ENCODE measurements around a stretch of chr16.

DNA sequence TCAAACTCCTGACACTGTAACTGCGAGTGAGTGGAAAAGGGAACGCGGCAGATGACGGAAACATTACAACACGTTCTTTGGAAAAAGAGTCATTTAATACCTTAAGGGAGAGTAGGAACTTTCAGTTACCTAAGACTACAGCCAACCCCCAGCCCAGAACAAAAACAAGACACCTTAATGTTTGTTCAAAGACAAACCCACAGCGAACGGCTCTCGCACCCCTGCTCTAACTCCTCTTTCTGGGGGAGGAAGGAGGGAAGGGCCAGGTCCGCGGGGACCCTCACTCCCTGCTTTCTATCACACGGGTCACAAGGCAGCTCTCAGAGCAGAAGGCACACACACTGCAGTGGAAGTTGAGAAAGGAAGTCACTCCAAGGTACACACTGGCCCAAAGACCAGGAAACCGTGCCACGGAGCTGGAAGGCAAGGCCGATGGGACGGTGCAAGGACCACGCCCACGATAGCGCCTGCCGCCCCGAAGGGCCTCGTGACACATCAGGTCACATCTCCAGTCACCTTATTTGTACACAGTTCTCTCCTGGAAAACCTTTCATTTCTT is 9.9 kb downstream of the LITAFD start:
- PRO-cap = no peak

DNA sequence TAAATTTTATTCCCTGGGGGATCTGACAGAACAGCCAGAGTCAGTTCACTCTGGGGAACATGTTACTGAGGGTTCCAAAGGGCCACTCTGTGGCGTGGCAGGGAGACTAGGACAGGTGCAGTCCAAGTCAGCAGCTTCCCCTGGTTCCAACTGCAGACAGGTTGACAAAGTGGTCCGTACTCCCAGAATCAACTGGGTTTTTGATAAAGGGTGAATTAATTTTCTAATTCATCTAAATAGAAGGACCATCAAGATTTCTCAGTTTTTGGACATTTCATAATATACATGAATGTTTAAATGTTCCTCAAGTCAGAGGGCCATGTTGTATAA is 40.3 kb downstream of the LITAFD start:
- PRO-cap = no peak

DNA sequence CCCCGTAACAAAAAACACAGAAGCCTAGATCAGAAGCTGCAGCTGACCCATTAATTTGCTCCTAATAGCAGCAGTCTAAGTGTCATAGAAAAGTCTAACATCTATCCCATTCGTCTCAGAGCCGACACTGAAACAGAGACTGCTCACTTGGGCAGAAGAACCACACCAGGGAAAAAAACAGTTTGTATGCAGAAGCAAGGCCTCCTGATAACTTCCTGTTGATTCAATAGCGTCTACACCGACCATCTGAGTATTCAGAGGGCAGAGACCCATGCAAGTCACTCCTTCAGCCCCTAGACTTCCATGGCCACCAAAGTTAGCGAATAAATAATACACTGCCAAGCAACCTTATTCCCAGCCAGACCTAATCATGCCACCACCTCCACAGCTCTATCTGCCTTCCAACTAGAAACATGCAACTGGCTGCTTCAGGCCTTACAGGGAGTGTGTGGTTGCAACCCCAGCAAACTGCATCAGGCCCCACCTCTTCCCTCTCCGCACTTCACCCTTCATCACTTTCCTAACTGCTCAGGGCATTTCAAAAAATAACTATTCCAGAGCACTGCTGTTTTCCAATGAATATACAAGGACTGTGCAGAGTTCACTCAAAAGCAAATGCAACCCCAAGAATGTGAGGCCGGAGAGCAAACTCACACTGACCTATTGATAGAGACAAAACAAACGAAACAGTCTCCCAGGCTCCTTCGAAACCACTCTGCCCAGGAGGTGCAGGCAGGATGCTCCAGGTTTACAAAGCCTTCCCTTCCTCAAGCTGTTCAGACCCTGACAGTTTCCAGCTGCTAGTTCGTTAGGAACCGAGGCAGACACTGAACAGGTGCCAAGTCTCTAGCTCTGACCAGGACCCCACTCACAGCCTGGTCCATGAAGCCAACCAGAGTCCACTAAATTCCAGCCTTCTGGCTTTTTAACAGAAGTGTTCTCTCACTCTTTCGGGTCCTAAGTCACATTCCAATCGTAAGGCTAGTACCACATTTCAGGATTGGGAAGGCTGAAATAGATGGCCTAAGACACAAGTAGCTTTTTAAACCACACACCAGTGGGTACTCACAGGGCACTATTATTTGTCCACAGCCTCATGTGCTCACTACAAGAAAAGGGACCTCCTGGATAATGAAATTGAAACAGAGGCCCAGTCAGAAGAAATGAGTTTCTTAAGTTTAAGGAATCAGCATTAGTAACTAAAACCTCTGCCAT is 3.5 kb downstream of the USP7 start:
- PRO-cap = no peak

GRCh38 chr16:8989597-8989827 is 25.8 kb upstream of the USP7 start:
- PRO-cap = no peak

- PRO-cap = no peak
Observed at GRCh38 chr16:9051194-9051882, 40.1 kb upstream of the HAPSTR1 start.

- PRO-cap = no peak
Observed at GRCh38 chr16:9101953-9102700, 10.7 kb downstream of the HAPSTR1 start.

DNA sequence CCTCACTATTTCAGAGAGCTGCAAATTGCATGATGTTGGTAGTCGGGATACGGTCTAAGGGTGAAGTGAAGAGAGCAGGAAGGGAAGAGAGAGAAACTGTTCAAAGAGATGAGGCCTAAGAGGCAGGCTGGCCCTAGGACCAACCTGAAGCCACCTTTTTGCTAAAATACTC is 23.0 kb downstream of the HAPSTR1 start:
- PRO-cap = no peak

DNA sequence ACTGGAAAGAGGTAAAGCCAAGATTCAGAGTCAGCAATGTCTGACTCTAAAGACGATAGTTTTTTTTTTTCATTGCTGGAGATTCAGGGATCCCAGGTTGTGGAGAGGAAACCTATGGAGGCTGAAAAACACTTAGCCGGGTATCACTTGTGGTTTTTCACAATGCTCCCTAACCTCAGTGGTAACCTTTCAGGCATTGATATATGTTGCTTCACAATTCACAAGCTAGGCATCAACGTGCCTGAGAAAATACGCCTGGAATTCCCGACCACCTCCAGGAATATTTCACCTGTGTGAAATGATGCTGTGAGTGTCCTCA is 455.9 kb downstream of the GRIN2A start:
- PRO-cap = no peak

DNA sequence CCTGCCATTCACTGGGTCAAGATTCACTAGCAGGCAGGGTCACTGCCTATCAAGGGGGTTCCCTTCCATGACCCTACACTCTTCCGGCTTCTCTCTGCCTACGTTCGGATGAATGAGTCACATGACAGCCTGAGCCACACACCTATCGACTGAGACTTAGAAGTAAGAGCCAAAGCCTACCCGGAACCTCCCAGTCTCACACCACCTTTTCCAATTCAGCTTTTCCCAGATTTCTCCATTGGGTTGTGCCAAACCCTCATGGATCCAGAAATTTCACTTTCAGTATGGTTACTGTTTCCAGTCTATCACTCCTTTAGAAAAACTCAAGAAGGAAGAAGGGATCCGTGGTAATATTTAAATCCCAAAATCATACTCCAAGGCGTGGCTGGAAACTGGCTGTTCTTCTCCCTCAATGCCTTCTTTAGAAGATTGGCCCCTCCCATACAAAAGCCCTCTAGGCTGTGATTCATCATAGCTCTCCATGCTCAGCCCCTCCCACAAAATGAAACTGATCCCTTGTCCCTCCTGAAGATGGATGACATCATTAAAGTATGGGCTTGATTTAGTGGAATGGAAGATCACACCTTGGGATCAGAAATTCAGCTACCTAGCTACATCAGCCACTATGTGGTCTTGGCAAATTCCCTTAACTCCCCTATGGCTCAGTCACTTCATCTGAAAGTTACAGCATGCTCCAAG is 4.3 kb downstream of the GRIN2A start:
- PRO-cap = no peak

- PRO-cap = no peak
Observed at GRCh38 chr16:10275526-10275984, 93.3 kb upstream of the GRIN2A start.

GRCh38 chr16:10386694-10387692 is 1.1 kb downstream of the ATF7IP2 start:
- PRO-cap = no peak

DNA sequence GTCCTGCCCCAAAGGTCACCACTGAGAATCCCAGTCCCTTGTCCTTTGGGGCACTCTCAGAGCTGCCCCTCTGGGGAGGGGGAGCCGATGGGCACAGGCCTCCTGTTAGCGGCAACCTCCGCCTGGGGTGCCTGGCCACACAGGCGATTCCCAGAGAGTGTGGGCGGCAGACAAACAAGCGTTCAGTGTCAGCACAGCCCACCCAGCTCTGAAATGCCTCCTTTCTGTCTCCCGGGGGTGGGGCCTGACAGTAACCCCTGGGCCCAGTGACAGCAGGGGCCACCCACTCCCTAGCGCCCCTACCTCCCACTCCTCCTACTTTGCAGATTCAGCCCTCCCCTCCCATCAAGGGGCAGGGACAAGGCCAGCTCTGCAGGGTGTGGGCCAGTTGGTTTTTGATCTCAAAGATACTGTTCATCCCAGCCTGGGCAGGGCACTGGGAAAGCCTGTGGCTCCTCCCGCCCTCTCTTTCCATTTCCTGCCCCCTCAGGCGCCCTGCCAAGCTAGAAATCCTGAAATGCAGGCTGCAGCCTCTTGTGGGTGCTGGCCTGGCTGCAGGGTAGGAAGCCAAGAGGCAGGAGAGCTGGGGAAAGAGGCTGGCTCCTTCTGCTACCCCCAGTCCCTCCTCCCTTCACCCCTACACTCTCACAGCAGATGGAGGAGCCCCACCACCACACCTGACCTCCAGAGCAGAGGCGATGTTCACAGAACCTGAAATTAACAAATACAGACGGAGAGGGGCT is 36.7 kb upstream of the EMP2 start:
- PRO-cap = bidirectional peak, plus-strand start at position 537 of the sequence, minus-strand start at position 400 of the sequence

- PRO-cap = no peak
Observed at GRCh38 chr16:10618729-10619268, 38.4 kb upstream of the EMP2 start.

DNA sequence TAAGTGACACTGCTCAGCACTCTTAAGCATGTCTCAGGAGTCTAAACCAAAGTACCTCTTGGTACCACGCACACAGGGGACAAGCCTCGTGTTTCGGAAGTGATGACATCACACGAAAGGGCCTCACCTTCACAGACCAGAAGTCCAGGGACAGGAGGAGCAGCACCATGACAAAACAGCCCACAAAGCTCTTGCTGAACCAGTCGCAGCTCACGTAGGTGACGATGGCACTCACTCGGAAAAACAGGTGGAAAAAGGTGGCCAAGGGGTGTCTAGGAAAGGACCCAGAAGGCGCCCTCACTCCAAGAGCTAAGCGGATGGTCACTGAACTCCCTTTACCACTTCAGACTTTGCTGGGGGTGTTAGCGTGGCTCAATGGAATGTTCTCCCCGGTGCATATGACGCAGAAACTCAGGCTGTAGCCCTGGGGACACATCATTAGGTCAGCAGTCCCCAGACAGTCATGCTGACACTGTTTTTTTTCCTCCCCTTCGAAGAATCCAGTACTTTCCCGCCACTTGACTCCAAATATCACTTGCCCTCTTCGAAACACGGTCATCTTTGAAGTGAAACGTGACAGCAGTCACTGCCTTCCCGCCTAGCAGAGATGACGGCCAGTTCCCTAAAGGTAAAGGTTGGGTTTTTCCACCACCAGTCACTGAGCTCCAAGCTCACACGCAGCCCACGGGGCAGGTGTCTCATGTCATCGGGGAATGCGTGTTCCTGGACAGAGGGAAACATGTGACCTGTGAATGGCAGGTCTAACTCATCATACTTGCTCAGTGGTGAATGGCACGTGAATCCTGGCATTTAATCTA is 31.4 kb downstream of the NUBP1 start:
- PRO-cap = no peak

DNA sequence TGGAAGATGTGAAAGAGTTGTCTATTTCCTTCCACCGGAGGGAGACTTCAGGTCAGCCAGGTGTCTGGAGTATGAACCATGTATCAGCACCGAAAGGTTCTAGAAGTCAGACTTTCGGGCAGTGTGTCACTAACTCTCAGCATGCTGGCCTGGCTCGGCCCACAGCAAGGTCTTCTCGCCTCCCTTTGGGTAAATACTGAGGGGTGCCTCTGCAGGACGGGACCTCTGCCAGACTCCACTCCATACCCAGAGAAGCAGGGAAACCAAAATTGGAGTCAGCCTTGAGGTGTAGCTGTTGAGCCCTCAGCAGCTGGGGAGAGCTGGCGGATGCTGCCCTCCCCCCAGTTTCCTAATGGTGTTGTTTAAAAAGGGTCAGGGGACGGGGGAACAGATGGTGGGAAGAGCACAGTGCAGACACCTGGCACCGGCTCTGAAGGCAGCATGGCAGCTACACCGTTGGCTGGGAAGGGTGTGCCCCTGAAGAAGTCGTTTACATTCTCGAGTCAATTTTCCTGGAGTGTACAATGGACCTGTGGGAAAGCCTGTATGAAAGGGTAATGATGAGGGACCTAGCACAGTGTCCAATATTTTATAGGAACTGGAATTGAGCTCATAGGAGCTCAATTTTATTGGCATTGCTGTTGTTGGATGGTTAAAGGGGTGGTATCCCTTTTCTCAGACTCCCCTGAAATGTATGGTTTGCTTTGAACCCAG is 679 bp downstream of the CIITA start:
- PRO-cap = no peak

- PRO-cap = bidirectional peak, plus-strand start at chr16:10879492, minus-strand start at chr16:10879379
Observed at GRCh38 chr16:10879138-10879729, 2.2 kb downstream of the CIITA start.

DNA sequence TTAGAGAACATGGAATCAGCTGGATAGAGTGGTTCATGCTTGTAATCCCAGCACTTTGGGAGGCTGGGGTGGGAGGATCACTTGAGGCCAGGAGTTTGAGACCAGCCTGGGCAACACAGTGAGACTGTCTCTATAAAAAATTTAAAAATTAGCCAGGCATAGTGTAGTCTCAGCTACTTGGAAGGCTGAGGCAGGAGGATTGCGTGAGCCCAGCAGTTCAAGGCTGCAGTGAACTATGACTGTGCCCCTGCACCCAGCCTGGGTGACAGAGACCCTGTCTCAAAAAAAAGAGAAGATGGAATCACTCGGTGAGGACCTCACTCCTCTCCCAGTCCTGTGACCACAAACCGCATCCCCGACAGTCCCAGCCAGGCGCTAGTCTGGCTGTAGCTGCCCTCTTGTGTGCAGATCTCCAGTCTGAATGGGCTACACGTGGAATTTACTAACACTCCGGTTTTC is 11.2 kb downstream of the DEXI start:
- PRO-cap = no peak

GRCh38 chr16:10938104-10938805 is 4.0 kb downstream of the DEXI start:
- PRO-cap = unidirectional peak, plus-strand start at chr16:10938506

DNA sequence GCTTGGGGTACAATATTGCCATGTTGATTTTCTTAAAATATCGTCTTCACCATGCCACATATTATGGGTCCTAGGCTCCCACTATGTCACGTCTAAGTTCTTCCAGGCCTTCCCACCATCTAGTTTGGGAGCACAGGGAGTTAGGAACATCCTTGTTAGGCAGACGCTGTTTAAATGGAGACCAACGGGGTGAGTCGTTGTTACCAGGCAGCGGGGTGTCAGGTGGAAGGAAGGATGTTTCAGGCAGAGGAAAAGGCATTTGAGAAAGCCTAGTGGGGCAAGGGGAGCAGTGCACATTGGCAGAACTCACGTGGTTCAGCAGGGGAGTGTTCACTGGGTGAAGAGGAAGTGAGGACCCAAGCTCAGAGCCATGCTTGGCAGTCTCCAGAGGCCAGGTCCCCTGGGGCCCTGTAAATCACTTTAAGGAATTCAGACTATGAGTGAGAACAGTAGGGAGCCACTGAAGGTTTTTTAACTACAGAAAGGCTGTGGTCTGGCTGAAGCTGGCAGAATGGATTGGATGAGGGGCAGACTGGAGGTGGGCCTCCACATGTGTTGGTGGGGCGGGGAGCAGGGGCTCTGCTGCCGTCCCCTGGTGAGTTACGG is 5.0 kb downstream of the CLEC16A start:
- PRO-cap = no peak

GRCh38 chr16:10957785-10958043 is 13.3 kb downstream of the CLEC16A start:
- PRO-cap = no peak

Measured in jejunum (tissue), 1 donor.